Hematopoietic multipotent progenitor cell (in vitro differentiated cells): ENCODE results near the gene GPR15LG.

- CAGE, long polyA plus RNA = no peak
Observed at GRCh38 chr10:80157122-80158231, 24.9 kb downstream of the PLAC9 start.

DNA sequence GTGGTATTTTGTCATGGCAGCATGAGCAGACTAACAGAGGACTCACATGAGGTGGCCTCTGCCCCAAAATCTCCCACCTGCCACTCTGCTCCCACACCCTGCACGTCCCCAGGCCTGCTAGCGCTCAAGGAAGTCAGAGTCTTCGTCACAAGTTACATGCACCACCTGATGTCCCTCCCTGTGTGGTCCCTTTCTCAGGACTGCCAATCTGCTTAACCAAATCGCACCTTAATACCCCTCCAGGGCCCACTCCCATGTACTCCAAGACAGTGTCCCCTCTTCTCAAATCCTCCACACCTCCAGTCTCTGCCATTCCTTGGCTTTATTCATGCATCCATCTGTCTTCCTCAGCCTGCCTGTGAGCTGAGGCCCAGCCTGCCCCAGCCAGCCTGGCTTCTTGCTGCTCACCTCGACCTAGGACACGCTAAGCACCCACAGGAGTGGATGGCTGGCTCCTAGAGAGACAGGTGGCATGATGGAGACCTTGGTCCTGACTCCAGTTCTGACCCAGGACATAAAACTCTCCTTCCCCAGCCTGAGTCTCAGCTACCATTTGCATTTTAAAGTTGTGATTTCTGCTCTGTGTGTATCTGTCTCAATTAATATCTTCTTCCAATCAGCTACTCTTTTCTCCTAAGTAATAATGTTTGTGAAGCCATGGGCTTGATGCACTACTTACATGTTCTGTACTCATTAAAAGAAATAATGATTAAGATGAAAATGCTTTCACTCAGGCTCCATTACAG is 27.2 kb downstream of the PLAC9 start:
- CAGE, long polyA plus RNA = no peak

DNA sequence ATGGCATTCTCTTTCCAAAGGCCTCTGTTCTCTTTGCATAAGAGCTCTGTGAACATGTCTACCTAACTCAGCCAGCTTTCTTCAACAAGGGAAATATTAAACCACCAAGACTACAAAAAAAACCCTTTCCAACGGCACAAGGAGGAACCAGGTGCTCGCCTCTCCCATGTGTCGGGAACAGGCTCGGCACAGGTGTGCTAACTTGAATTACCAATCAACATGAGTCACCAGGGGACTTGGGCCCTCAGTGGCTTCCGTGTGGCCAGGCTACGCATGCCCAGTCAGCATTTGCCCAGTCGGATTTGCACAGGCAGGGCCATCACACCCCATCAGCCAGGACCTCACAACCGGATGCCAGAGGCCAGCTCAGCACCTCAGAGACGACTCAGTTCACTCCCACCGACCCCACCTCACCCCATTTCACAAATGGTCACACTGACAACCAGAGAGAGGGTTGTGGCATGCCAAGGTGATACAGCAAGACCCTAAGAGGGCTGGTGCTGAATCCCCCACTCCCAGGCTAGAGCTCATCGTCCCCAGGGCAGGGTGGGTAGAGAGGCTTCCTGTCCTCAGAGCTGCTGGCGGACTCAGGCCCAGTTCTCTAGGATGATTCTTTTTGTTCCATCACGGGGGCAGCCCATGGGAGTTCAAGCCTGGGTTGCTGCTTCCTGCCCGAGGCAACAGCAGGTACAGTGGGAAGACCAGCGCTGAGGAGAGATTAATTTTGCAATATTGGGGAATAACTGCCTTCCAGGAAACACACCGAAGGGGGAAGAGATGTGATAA is 13.7 kb downstream of the ANXA11 start:
- CAGE, long polyA plus RNA = no peak

GRCh38 chr10:80199597-80200442 is 5.5 kb downstream of the ANXA11 start:
- CAGE, long polyA plus RNA = no peak

- CAGE, long polyA plus RNA = no peak
Observed at GRCh38 chr10:80272690-80273494, 16.6 kb downstream of the MAT1A start.

GRCh38 chr10:80284977-80285683 is 4.3 kb downstream of the MAT1A start:
- CAGE, long polyA plus RNA = no peak

DNA sequence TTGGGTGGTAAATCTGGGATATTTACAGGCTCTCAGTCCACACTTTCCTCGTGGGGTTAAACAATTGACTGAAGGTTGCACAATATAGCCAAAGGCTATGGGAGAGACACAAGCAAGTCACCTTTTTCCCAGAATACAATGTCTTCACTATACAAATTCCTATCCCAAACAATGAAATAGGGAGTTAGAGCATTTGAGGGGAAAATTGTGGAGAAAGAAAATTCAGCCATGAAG is 32.7 kb upstream of the MAT1A start:
- CAGE, long polyA plus RNA = no peak

DNA sequence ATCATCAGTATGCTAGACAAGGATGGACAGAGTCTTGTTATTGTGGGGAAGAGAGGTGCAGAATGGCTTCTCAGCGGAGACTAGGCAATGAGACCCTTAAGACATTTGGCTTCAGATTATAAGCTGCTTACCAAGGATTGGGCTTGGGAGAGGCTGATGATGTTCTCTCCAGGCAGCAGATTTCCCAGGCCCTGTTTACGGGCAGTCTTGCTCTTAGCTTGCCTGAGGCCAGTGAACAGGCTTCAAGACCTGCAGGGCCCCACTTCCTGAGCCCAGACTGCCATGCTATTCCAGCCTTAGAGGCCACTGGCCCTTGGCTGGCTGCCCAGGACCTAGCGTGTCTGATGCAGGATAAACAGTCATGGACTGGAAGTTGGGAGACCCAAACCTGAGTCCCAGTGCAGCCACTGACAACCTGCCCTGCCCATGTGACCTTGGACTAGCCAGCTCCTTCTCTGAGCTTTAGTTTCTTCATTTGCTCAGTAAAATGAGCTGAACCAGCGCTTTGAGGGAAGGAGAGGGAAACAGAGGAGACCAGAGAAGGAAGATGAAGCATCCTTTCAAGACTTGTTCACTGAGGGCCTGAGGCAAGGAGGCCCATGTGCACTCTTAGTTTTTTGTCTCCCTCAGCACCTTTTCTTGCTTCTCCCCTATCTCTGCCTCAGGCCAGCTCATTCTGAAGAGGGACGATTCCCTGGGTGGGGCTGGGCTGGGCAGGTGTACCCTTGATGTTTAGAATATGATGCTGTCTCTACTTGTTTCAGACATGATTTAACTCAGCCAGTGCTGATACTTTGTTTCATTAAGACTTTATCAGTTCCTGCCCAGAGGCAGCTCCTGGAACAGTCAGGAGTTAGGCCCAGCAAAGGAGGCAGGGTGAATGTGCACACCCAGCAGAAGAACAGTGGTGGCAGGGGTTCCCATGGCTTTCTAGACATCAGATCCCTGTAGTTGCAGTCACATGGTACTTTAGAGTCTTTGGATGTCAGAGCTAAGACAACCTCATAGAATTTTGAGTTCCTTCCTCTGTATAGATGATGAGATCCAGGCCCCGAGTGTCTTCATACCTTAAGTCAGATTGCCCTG is 3.2 kb downstream of the PRXL2A start:
- CAGE, long polyA plus RNA = no peak

DNA sequence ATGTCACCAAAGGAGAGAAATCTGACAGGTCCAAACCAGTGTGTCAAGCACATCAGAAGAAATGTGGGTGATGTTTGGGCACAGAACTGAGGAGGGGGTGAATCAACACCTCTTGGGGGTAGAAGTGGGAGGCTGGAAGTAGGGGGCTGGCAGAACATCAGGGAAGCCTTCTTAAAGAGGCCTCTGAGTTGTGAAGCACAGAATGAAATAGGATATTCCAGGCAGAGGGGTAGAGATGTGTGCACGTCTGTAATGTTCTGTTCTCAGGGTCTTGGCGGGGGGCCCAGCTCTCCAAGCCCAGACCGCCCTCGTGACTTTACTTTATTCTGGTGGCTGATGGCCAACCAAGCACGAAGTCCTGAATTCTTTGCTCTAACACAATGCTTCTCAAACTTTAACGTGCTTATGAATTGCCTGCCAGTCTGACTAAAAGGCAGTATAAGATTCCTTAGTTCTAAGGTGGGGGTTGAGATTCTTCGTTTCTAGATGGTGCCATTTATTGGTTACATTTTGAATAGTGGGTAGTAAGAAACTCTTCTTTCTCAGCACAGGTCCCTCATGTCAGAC is 8.1 kb downstream of the PRXL2A start:
- CAGE, long polyA plus RNA = no peak

GRCh38 chr10:80458803-80459889 is 5.0 kb downstream of the TSPAN14 start:
- CAGE, long polyA plus RNA = no peak

DNA sequence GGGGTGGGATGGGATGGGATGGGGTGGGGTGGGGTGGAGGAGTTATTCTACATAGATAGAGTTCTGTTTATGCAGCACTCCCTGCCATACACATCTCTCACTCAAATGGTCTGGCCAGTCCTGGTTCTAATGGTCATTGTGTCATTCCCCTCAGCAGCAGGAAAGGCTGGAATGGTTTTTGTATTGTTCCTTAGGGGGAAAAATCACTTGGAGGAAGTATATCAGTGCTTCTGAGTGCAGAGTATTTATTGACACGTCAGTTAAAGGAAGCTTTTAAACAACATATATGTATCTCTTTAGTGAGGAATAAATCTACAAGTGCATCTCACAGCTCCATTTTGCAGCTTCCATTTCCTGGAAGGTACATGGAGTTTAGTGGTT is 8.2 kb downstream of the TSPAN14 start:
- CAGE, long polyA plus RNA = no peak

DNA sequence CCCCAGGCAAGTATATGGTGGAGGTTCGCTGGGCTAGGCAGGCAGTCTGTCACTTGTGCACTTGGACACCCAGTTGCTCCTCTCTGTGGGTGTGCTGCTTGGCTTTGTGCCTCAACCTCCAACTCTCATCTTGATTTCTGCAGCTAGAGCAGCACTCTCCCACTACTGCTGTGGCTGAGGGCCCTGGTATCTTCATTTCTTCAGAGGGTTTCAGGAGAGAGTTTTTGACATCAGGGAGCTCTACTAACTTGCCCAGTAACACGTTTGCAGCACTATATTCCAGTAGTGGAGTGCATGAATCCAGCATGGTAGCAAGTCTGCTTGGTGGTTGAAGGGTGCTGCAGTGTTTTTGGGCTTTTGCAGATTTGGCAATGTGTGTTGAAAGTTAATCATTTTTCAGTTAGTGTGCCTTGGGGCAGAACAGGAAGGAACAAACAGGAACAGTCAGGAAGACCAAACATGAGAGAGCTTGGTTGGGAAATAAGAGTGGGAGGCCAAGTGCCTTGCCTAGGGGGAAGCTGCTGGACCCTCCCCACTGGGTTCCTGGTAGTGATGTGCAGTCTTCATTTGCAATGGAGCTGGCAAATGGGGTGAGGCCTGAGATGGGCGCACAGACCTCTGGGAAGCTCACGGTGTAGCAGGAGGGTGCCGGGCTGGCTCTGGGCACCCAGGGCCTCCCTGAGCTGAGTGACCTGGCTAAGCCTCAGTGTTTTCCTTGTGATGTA is 37.4 kb downstream of the TSPAN14 start:
- CAGE, long polyA plus RNA = no peak

GRCh38 chr10:80493377-80493978 is 39.4 kb downstream of the TSPAN14 start:
- CAGE, long polyA plus RNA = no peak

DNA sequence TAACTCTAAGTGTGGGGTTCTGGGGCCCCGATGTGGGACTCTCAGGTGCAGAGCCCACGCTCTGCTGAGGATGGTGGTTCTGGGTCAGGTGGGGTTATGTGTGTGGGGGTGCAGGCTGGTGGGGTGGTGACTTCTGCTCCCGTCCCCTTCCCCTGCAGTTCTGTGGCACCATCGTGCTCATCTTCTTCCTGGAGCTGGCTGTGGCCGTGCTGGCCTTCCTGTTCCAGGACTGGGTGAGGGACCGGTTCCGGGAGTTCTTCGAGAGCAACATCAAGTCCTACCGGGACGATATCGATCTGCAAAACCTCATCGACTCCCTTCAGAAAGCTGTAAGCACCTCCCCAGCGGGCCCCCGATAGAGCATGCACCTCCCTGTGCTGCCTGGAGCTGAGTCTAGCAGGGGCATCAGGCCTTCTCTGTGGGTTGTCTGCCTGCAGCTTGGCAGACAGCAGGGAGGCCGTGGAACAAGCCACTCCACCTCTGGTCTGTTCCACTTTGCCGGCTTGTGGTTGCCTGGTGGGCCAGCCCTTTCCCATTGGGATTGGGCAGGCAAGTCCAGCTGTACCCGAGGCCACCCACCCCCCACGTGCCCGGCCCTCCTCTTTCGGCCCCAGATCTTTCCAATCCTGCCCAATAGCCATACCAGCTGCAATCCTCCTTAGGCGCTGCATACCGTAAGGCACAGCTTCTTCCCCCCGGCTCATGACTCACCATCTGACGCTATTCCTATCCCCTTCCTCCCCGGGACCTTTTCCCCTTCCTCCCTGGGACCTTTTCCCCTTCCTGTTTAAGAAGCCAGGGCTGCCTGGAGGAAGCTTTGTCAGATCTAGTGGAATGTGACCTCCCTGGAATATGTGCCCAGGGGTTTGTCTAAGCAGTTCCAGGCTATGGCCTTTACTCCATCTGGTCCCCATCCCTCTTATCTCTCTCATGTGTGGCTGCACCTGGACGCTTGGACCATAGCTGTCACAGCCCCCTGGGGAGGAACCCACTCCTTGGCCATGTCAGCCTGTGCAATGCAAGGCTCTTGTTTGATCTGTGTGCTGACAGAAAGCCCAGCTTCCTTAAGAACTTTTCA is 28.2 kb upstream of the SH2D4B start:
- CAGE, long polyA plus RNA = no peak

GRCh38 chr10:81876269-81877139 is 1.5 kb downstream of the NRG3 start:
- CAGE, long polyA plus RNA = no peak

- CAGE, long polyA plus RNA = no peak
Observed at GRCh38 chr10:82744883-82745126, 869.8 kb downstream of the NRG3 start.

DNA sequence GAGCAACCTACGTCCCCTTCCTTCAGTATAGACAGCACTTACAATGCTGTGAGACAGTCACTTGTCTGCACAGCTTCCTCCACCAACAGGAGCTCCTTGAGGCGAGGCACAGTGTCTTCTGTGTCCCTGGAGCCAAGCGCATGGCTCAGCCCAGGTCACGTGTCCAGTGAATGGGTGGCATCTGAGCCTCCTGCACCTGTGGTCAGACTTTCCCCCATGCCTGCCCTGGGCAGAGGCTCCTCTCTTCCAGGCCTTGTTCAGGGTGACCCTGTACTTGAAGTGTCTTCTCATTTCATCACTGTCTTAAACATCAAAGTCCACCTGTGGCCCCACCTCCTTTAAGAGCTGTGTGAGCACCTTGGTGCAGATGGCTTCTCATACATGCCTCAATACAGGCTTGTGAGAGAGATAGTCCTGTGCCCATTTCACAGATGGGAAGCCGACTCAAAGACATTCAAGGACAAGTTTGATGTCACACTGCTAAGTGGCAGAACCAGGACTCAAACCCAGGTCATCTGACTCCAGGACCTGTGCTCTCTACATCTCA is 658 bp upstream of the GPR15LG start:
- CAGE, long polyA plus RNA = no peak

- CAGE, long polyA plus RNA = no peak
Observed at GRCh38 chr10:84173417-84174057, at the start of gene GPR15LG. Gene GPR15LG, plus strand, starts transcription at chr10:84173801.

DNA sequence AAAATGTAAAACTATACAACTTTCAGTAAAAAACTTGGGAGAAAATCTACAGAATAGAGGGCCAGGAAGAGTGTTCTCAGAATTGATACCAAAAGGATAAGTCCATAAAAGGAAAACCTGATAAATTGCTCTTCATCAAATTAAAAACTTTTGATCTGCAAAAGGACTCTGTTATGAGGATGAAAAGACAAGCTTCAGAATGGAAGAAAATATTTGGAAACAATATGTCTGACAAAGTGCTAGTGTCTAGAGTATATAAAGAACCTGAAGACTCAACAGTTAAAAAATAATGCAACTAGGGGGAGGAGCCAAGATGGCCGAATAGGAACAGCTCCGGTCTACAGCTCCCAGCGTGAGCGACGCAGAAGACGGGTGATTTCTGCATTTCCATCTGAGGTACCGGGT is 34.8 kb downstream of the RGR start:
- CAGE, long polyA plus RNA = no peak

DNA sequence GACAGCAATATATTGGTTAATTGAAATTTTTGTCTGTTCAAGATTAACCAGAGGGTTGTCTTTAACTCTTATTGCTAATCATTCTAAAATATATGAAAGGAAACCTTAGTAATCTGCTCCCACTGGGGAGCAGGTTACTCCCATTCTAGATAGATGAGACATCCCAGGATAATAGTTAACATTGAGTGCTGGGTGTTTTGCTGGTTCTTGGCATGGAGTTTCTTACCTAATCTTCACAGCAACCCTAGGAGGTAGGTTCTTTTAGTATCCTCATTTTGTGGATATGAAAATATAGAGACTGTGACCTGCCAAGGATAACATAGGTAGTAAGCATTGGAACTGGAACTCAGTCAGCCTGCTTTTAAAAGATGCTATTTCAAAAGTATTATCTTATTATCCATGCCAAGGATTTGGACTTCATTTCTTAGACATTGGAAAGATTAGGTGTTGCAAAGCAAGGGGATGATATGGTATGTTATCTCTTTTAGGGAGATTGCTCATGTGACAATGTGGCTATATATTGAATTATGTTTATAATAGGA is 4.8 kb downstream of the CCSER2 start:
- CAGE, long polyA plus RNA = no peak